ENCODE measurements around the gene HSP90AB1.

- RRBS = no CpG with 5 or more reads among the region's 7 CpGs
CAGE:
- cytosol, long polyA plus RNA = no peak
- long polyA plus RNA = no peak
- nucleus, long polyA plus RNA = no peak
Measured at GRCh38 chr6:43900882-43901383, 130.9 kb downstream of the VEGFA start.

GRCh38 chr6:43912498-43912831, 142.5 kb downstream of the VEGFA start:
- RRBS = no CpG with 5 or more reads among the region's 3 CpGs
CAGE:
- cytosol, long polyA plus RNA = no peak
- long polyA plus RNA = no peak
- nucleus, long polyA plus RNA = no peak

DNA sequence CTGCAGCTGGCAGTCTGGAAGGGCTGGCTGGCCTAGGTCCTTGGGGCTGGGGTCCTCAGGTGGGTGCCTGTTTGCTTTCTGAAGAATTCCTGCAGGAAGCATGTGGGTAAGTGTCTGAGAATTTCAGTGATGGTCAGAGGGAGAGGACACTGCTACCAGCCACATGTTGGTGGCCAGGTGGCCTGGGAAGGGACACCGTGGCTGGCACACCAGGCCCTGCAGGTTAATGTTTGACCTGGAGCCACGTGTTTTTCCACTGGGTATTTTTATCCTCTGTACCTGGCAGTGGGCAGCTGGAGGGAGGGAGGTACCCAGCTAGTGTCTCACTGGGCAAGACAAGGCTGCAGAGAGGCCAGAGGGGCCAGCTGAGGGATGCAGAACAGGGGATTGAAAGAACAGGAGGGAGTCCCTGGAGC, 143.5 kb downstream of the VEGFA start:
- RRBS = no CpG with 5 or more reads among the region's 2 CpGs
CAGE:
- cytosol, long polyA plus RNA = no peak
- long polyA plus RNA = no peak
- nucleus, long polyA plus RNA = no peak

GRCh38 chr6:43966028-43966589, 161.1 kb downstream of the MRPL14 start:
CAGE:
- cytosol, long polyA plus RNA = no peak
- long polyA plus RNA = no peak
- nucleus, long polyA plus RNA = no peak

- RRBS = no CpG with 5 or more reads among the region's 17 CpGs
CAGE:
- cytosol, long polyA plus RNA = no peak
- long polyA plus RNA = no peak
- nucleus, long polyA plus RNA = no peak
Measured at GRCh38 chr6:43999798-44000811, 127.1 kb downstream of the MRPL14 start.

- RRBS = no CpG with 5 or more reads among the region's 15 CpGs
CAGE:
- cytosol, long polyA plus RNA = no peak
- long polyA plus RNA = no peak
- nucleus, long polyA plus RNA = no peak
Measured at GRCh38 chr6:44003826-44004590, 123.2 kb downstream of the MRPL14 start.

DNA sequence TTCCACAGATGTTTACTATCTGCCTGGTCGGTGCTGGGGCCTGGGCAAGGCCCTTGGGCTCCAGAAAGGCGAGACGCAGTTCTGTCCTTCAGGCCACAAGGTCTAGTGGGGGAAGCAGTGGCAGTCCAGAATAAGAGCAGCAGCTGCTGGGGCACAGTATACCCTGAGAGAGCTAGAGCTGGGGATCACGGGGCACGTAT, 103.1 kb downstream of the MRPL14 start:
- RRBS = no CpG with 5 or more reads among the region's 5 CpGs
CAGE:
- cytosol, long polyA plus RNA = no peak
- long polyA plus RNA = no peak
- nucleus, long polyA plus RNA = no peak

DNA sequence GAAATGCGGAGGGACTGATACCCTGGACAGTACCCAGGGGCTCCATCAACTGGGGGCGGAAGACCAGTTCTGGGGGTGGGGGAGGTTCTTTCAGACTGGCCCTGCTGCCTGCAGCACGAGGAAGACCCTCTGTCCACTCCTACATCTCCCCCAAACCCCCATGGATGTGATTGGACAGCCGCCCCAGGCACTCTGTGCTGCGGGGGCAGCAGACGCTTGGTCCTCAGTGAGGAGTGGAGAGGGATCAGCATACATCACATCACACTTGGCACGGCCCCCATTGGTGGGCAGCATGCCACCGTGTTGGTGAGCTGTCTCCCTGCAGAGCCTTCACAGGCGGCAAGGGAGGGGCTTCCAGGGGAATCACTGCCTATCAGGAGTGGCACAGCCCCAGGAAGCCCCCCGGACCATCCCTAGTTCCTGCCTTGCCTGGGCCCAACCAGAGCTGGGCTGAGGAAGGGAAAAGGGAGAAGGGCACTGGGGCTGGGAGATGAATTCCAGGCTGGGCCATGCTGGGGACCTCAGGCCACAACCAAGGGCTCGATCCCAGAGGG, 70.4 kb downstream of the MRPL14 start:
- RRBS = no CpG with 5 or more reads among the region's 11 CpGs
CAGE:
- cytosol, long polyA plus RNA = no peak
- long polyA plus RNA = no peak
- nucleus, long polyA plus RNA = no peak

GRCh38 chr6:44132642-44132999, 5.3 kb downstream of the TMEM63B start:
- RRBS = no CpG with 5 or more reads among the region's 4 CpGs
CAGE:
- cytosol, long polyA plus RNA = no peak
- long polyA plus RNA = no peak
- nucleus, long polyA plus RNA = no peak

- RRBS = 94% methylated on average over 3 of the region's 5 CpGs
CAGE:
- cytosol, long polyA plus RNA = no peak
- long polyA plus RNA = no peak
- nucleus, long polyA plus RNA = no peak
Measured at GRCh38 chr6:44136251-44136642, 8.9 kb downstream of the TMEM63B start.

DNA sequence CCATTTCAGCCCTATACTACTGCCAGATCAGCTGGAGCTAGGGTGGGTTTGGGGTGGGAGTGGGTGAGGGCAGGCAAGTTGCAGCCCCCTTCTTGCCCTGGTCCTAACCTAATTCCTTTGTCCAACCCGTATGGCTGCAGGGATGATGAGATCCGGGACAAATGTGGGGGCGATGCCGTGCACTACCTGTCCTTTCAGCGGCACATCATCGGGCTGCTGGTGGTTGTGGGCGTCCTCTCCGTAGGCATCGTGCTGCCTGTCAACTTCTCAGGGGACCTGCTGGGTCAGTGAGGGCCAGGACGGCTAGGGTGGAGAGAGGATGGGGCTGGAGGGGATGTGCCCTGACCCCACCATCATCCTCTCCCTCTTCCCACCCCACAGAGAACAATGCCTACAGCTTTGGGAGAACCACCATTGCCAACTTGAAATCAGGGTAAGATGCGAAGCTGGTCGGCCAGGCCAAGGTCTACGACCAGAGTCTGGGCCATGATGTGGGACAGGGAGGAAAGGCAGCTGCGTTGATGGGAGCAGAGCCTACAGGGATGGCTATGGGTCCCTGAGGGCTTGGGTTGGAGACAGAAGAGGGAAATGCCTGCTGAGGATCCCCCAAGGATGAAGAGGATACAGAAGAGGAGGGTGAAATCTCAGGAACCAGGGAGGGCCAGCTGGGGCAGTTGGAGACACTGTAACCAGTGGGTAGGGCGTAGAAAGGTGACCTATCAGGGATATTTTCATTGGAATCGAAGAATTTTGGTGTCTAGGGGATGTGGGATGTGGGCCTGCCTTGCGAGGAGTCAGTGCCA, 12.2 kb downstream of the TMEM63B start:
- RRBS = no CpG with 5 or more reads among the region's 17 CpGs
CAGE:
- cytosol, long polyA plus RNA = no peak
- long polyA plus RNA = no peak
- nucleus, long polyA plus RNA = no peak

DNA sequence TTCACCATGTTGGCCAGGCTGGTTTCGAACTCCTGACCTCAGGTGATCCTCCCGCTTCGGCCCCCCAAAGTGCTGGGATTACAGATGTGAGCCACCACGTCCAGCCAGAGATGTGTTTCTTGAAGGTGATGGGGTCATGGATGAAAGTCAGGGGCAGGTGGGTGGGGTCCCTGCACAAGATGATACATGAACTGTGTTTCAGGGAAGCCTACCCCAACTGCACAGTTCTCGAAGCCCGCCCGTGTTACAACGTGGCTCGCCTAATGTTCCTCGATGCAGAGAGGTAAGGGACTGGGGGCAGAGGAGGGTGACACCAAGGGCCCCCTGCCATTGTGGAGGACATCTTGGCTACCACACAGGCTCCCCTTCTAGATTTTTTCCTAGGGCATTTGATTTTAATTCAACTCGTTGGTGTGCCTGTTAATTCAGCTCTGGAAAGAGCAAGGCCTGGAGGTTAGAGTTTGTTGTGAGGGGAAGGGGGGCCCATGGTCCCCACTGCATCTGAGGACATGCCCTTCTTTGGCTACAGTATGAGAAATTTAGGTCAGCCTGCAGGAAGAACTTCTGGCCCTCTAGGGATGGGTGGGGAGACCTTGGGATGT, 11.9 kb upstream of the CAPN11 start:
- RRBS = no CpG with 5 or more reads among the region's 11 CpGs
CAGE:
- cytosol, long polyA plus RNA = no peak
- long polyA plus RNA = no peak
- nucleus, long polyA plus RNA = no peak

DNA sequence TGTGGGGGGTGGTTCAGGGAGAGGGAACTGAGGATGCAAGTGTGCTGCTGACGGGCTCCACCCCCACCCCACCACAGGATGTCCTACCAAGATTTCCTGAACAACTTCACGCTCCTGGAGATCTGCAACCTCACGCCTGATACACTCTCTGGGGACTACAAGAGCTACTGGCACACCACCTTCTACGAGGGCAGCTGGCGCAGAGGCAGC, 18.0 kb downstream of the CAPN11 start:
- RRBS = no CpG with 5 or more reads among the region's 5 CpGs
CAGE:
- cytosol, long polyA plus RNA = no peak
- long polyA plus RNA = no peak
- nucleus, long polyA plus RNA = no peak

DNA sequence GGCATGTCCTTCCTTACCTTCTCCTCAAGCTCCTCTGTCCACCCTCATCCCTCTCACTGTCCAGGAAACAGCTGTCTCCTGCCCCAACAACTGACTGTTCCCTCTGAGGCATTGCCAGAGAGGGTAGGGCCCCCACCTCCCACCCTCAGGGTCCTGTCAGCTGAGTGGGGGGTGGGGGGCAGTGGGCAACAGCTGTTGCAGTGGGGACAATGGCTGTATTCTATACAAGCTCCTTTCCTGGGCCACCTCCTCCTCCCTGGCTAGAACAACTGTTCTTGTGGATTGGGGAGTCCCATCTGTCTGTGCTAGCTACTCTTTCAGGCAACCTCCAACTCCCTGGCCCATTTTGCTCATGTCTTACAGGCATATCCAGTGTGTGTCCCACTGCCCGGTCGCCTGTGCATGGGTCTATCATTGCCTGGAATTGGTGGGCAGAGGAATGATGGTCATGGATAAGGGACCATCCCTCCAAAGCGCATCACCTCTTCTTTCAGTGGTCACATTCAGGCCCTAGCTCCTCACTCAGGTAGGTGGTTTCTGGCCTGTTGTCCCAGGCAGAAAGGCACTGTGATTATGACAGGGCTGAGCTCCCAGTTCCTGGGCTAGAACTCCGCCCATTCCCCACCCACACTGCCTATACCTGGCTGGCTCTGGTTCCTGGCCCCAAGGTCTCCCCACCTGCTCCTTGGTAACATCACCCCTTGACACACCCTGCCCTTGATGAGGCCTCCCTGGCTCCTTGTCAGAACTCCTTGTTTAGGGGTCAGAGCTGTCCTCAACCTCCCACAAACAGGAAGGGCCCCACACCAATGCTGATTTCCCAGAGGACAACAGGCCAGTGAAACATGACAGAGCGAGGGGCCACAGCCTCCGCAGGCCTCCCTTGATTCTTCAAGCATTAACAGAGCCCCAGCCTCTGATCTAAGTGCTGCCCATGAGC, 15.8 kb upstream of the MYMX start:
- RRBS = no CpG with 5 or more reads among the region's 6 CpGs
CAGE:
- cytosol, long polyA plus RNA = no peak
- long polyA plus RNA = no peak
- nucleus, long polyA plus RNA = no peak

- RRBS = no CpG with 5 or more reads among the region's 28 CpGs
CAGE:
- cytosol, long polyA plus RNA = no peak
- long polyA plus RNA = no peak
- nucleus, long polyA plus RNA = no peak
Measured at GRCh38 chr6:44236863-44237852, 9.7 kb upstream of the HSP90AB1 start.

- RRBS = 2% methylated on average over 4 of the region's 53 CpGs
CAGE:
- cytosol, long polyA plus RNA = start-site peak on the plus strand at chr6:44247104-44247111, 125 and 228 reads in 2 replicates
- long polyA plus RNA = start-site peak on the plus strand at chr6:44247104-44247122, 224 and 243 reads in 2 replicates
- nucleus, long polyA plus RNA = start-site peak on the plus strand at chr6:44247105-44247111, 93 and 272 reads in 2 replicates
Measured at GRCh38 chr6:44247032-44247912, at the start of gene HSP90AB1. TSS of gene HSP90AB1 (plus strand) at chr6:44247101.

DNA sequence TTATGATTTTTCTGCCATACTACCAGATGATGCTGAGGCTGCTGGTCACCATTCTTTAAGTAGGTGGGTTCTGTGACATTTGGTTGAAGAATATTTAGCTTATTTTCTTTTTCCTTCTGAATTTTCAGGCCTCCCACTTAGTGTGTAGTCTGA, 1.3 kb downstream of the HSP90AB1 start:
CAGE:
- cytosol, long polyA plus RNA = no peak
- long polyA plus RNA = no peak
- nucleus, long polyA plus RNA = no peak

GRCh38 chr6:44254252-44255239, 2.8 kb downstream of the SLC35B2 start:
- RRBS = no CpG with 5 or more reads among the region's 15 CpGs
CAGE:
- cytosol, long polyA plus RNA = no peak
- long polyA plus RNA = no peak
- nucleus, long polyA plus RNA = no peak

GRCh38 chr6:44475555-44476118, 88.1 kb downstream of the CDC5L start:
- RRBS = no CpG with 5 or more reads among the region's 18 CpGs
CAGE:
- cytosol, long polyA plus RNA = no peak
- long polyA plus RNA = no peak
- nucleus, long polyA plus RNA = no peak

- RRBS = no CpG with 5 or more reads among the region's 8 CpGs
CAGE:
- cytosol, long polyA plus RNA = no peak
- long polyA plus RNA = no peak
- nucleus, long polyA plus RNA = no peak
Measured at GRCh38 chr6:44799893-44800538, 412.5 kb downstream of the CDC5L start.

Measured in SK-N-SH (cell line).